NB4 (cell line): ENCODE measurements around a stretch of chr10.

- RRBS: no CpG with 5 or more reads among the region's 5 CpGs
These were observed 23.5 kb downstream of the PFKP start for GRCh38 chr10:3090816-3091264.

DNA sequence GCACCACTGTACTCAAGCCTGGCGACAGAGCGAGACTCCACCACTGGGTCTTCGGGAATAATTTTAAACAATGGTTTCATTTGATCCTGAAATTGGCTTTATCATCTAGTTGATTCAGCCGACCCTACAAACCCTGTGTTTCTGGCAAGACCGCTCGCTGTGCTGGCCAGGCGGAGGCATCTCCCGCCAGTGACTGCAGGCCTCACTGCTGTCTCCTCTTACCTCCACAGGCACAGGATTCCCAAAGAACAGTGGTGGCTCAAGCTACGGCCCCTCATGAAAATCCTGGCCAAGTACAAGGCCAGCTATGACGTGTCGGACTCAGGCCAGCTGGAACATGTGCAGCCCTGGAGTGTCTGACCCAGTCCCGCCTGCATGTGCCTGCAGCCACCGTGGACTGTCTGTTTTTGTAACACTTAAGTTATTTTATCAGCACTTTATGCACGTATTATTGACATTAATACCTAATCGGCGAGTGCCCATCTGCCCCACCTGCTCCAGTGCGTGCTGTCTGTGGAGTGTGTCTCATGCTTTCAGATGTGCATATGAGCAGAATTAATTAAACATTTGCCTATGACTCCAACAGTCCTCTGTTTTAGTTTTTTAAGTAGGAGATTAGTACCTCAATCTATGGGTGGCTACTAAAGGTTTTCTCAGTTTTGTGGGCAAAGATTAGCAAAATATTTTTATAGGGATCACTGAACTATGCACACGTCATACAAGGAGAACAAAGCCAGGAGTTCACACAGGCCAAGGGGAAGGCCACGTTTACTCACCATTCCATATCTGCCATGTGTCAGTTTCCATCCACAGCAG lies 36.2 kb downstream of the PITRM1 start:
- RRBS: no CpG with 5 or more reads among the region's 19 CpGs

GRCh38 chr10:3766000-3766467 lies 19.0 kb downstream of the KLF6 start:
- RRBS: no CpG with 5 or more reads among the region's 10 CpGs

- RRBS: 13% methylated on average over 1 of the region's 1 CpG
These were observed 3.7 kb downstream of the KLF6 start for GRCh38 chr10:3781455-3781568.

- RRBS: no CpG with 5 or more reads among the region's 16 CpGs
These were observed 43.7 kb upstream of the KLF6 start for GRCh38 chr10:3828346-3829411.

DNA sequence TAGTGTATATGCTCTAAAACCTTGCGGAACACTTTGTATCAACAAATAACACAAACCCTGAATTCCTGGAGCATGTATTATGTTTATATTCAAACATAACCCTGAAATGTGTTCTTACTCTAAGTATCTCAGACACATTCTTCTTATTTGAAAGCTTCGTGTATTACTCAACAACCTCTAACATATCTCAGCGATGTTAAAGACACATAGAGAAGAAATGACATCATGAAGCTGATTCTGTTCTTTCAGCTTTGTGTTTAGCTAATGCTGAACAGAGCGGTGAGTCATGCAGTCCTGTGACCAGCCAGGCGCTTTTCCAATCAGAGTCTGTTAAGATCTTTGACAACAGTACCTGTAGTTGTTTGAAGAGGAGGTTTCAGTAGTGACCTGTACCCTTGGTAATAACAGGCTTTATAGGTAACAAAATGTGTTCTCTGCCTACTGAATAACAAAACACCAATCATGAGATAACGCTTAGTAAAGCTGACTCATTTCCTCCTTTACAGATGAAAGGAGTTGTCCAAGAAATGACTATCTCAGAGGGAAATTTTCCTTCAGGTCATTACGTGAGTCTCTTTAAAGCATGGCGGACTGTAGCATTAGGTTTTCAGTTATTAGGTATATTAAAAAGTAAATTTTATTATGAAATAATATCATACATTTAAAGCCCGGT lies 67.3 kb upstream of the KLF6 start:
- RRBS: no CpG with 5 or more reads among the region's 9 CpGs

DNA sequence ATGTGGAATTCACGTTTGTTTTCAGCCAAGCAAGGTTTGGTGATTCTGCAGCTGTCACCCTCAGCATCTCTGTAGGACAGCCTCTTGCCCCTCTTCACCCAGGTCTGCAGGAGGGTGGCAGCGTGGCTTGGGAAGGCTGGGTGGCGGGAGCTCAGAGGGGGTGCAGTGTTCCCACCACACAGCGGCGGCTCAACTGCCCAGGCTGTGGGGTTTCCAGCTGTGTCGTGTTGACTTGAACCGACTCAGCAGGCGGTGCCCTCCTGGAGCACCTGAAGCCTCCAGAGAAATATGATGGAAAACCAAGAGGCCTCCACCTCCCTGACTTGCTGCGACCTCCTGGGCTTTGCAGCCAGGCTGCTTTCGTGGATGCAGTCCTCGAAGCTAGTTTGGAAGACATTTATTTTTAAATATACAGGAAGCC lies 68.0 kb upstream of the KLF6 start:
- RRBS: no CpG with 5 or more reads among the region's 11 CpGs

- RRBS: no CpG with 5 or more reads among the region's 4 CpGs
These were observed 193.7 kb upstream of the KLF6 start for GRCh38 chr10:3978678-3979185.

DNA sequence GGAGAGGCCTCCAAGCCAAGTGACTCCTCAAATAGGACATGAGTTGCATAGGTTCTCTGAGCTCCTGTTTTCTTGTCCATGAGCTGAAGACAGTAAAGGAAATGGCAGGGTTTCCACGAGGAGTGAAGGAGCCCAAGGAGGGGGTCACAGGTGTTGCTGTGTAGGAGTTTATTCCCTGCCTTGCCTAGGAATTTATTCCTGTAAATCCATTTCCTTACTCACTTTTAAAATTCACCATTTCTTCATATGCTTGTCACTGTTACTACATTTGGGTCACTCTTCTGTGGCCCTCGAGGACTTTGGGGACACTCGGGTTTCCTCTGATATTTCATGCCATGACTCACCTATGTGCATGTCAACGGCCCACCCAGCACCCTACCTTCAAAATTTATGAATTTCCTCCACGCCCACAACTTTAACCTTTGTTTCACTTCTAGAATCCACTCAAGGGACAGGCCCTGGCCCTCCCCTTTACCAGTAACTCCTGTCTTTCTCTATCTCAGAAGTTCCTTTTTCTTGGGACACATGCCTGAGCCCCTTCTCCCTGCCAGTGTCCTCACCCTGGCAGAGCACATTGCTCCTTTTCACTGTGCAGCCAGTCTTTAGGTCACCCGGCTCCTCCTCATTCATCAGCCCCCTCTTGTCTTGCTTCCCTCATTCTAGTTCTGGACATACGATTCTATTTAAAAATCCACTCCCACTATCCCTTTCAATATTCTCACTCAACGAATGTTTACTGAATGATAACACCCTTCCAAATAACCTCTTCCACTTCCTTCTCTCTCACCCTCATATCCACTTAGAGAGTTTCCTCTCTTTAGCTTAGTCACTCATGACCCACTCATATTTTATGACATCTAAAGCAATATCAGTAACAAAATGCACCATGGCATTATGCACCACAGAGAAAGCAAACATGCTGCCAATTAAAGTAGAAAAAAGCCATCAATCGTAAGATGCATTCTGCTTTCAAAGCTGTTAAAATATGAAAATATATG lies 282.6 kb upstream of the KLF6 start:
- RRBS: no CpG with 5 or more reads among the region's 9 CpGs

DNA sequence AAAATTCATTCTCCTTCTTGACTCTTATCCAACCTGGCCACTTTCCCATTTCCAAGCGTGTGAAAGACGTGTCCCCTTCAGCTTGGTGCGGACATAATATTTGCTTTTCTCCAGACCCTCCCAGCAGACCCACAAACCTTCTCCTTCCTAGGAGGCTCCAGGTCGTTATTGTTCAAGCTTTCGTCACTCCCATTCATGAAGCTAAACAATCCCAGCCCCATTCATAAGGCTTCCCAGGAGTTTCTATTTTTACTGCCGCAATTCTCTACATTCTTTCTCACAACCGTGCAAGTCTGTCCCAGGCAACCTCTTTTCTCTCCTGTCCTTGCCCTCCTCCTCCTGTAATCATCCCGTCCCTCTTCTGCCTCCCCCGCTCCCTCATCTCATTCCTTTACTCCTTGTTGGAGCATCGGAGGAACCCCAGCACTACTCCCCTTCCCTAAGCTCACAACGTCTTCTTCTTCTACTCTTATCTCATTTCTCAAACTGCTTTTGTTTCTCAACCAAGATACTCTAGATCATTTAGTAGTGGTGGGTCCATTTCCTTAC lies 301.4 kb upstream of the KLF6 start:
- RRBS: no CpG with 5 or more reads among the region's 11 CpGs

DNA sequence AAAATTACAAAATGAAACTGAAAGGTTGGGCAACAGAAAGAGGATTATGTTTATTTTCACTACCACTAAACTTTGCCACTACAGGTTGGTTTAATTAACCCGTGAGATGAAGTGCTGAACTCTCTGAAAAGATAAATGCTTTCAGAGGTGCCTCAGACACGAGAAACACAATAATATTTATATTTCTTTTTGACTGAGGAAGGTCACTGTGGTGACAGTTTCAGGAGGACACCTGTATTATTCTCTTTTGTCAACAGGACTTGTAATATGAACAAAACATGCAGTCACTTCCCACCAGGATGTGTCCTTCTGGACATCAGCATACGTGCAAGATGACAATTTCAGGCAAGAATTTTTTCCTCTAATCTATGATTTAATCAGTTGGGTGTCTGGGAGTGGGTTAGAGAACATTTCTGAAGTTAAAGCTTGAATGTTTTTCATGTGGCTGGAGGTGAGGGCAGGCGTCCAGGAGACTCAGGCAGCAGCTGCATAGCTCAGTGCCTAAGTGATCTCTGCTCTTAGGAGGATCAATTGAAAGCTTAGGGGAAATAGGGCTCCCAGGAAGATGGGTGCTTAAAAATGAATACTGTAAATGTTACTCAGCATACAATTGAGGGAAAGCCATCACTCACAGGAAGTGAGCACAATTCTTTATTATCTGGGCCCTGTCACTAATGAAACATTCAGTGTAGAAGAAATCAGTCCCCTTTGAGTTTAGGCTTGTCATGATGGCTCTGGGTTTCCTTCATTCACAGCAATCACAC lies 457.5 kb upstream of the KLF6 start:
- RRBS: no CpG with 5 or more reads among the region's 4 CpGs

- RRBS: no CpG with 5 or more reads among the region's 2 CpGs
These were observed 494.9 kb upstream of the AKR1E2 start for GRCh38 chr10:4331148-4331375.

- RRBS: no CpG with 5 or more reads among the region's 11 CpGs
These were observed 148.3 kb upstream of the AKR1E2 start for GRCh38 chr10:4677258-4678545.

- RRBS: no CpG with 5 or more reads among the region's 9 CpGs
These were observed 5.2 kb upstream of the AKR1E2 start for GRCh38 chr10:4820660-4821393.

GRCh38 chr10:5017696-5018545 lies 14.3 kb upstream of the AKR1C2 start:
- RRBS: no CpG with 5 or more reads among the region's 7 CpGs

DNA sequence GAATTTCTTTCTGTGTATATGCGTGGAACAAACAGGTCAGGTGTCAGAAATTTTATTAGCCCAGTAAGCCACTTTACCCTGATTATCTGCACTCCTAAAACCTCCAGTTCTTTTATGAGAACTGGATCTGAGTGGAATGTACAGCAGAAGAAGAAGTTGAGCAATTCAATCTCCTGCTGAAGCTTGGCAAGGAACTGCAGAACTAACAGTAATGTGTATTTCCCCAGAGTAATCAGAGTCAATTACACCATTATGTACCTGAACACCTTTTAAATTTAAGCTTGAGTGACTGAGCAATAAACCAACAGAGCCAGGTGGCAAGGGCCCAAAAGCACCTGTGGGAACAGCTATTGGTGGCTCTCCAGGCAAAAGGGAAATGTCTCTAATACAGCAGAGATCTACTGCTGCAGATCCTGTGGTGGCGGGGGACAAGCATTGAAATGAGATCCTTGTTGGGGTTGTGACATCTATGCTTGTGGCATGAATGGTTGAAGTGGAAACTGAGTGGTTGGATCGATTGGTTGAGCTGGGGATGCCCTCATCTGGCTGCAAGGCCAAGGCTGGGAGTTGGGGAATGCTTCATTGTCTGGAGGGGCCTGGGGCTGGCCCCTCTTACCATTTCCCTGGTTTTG lies 40.1 kb upstream of the AKR1C2 start:
- RRBS: no CpG with 5 or more reads among the region's 3 CpGs

- RRBS: no CpG with 5 or more reads among the region's 5 CpGs
These were observed 1.2 kb upstream of the AKR1C3 start for GRCh38 chr10:5093048-5093434.

DNA sequence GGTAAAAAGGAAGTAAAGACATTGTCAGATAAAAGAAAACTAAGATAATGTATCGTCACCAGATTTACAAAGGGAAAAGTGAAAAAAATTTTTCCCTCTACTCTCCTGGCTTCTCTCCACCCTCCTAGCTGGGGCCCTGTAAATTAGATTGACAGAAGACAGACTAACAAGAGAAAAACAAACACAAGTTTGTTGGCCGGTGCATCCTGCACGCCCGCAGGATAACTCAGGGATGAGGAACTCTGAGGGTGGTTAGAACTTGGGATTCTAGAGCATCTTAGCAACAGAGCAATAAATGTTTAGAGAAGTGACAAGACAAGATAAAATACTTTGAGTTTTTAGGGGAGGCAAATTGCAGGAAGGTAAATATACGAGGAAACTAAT lies 4.5 kb upstream of the UCN3 start:
- RRBS: no CpG with 5 or more reads among the region's 5 CpGs

DNA sequence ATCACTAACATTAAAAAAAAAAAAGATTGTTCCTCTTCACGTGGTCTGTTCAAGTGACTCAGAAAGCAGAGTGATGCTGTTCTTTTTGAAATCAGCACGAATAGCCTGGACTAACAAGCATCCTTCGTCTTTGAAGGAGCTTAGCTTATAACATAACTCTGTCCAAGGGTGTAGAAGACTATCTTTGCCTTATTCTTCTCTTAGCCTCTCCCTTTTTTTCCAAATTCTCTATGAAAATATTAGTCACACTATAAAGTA lies 1.2 kb downstream of the TUBAL3 start:
- RRBS: no CpG with 5 or more reads among the region's 3 CpGs